Left ventricle myocardium (tissue), 1 donor: ENCODE measurements around a stretch of chr6.

DNA sequence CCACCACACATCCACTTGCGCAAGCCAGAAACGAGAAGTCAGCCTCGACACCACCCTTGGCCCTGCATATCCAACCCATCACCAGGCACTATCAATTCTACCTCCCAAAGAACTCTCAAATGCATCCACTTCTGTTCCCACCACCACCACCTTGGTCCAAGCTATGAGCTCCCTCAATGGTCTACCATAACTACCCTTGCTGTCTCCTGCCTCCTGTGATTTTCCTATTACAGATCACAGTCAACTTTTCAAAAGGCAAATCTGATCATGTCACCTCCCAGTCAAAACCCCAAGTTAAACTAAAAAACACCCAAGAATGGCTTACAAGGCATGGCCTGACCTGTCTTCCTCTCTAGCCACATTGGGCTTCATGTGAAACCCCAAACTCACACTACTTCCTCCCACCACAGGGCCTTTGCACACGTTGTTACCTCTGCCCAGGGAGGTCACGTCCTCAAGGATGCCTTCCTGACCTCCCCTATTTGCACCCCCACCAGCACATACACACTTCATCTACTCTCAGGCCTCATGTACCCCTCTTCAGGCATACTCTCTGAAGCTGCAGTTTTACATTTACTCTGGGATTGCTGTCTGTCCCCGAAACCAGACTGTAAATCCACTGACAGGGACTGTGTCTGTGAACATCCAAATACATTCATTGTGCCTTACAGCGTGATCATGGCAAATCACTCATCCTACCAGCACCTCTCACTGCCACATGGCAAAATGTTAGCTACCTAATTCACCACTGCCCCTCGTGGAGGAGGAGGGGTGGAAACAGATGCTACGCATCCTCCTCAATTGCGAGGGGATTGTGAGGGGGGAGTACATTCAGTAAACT is 6.2 kb downstream of the EZR start:
- PRO-cap = no peak

DNA sequence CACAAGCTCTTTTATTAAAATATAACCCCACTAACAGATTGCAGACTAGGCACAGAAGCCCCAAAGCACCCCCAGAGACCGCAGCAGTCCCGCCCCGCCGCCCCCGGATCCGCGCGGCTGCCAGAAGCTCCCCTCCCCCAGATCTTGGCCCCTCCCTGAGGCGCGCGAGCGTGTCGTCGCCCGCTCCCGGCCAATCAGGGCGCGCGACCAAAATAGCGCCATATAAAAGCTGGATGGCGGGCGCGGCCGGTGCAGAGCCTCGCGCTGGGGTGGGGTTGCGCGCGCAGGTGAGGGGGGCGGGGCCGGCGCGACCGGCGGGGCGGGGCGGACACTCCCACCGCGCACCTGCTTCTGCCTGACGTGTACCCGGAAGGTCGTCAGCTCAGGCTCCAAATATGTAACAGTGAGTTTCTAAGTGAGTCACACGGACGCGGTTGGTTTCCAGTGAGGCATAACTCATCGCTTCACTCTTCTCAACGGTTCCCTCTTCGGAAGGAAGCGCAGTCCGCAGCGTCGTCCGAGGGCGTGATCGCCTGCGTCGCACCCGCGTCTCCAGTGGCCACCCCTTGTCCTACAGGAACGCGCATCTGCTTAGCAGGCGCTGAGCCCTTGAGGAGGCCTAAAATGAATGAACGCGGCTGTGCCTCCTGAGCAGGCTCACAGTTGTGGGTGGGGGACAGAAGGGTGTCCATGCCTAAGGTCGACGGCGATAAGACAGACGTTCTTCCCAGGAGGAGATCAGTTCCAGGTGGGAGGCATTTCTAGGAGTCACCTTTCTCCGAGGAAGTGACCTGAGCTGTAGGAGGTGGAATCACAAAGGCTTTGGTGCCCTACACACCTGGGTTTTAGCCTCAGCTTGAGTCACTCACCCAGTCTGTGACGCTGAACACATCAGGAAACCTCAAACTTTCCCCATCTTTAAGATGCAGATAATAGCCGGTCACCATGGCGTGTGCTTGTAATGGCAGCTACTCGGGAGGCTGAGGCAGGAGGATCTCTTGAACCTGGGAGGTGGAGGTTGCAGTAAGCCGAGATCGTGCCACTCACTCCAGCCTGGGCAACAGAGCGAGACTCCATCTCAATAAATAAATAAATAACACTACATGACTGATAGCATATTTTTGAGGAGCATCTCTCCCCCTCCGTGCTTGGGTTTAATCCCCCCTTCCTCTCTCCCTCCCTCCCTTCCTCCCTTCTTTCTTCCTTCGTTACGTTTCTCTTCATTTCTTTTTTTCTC is 50.8 kb upstream of the EZR start:
- PRO-cap = bidirectional peak, plus-strand start at position 423 of the sequence, minus-strand start at position 119 of the sequence

DNA sequence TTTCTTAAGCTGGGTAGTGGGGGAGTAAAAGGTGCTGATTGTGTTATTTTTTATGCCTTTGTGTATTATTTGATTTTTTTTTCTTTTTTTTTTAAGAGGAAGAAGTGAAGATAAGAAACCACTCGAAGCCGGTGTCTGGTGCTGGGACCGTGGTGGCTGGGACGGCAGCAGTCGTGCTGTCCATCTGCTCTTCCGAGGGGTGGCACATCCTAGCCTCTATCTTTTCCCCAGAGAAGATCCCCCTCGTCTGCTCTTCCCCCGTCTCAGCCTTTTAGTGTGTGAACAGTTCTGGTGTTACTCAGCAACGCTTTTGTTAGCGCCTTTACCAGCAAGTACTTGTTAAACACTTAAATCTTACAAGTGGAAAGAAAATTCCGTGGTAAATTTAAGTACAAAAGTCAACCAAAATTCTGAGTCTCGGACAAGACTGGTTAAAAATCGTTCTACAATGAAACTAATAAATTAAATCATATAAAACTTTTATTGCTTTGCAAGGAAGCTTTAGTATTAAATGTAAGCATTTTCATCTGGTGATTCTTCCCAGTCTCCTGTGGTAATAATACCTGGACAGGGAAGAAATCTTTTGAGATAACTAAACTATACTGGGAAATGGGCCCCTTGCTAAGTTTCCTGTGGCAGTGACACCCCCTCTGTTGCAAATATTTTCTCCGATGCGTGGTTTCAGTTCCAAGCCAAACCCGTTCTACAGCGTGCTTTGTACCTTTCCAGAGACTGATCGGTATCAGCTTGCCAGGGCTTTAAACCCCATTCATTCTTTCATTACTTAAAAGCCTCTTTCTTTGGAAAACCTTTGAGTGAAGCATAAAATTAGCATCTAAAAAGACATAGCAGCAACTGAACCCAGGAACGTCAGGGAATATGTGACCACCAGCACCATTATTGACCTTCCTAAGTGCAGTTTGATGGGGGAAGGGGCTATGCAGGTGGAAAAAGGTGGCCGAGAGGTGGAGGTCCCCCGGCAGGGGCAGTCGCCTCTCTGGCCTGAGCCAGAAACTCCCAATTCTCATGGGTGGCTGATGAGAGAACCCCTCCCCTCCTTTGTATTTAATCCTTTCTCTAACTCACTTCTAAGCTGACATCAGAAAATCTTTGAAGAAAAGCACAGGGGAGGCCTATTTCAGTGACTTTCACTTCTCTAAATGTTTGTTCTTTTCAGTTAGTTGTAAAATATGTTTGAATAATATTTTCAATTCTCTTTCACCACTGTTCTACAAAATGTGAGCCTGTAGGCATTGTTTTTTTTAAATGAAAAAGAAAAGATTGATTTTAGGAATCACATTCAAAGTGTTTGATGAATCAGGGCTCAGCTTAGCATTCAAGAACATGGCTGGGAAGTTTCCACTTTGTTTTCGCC is 89.6 kb downstream of the RSPH3 start:
- PRO-cap = no peak

DNA sequence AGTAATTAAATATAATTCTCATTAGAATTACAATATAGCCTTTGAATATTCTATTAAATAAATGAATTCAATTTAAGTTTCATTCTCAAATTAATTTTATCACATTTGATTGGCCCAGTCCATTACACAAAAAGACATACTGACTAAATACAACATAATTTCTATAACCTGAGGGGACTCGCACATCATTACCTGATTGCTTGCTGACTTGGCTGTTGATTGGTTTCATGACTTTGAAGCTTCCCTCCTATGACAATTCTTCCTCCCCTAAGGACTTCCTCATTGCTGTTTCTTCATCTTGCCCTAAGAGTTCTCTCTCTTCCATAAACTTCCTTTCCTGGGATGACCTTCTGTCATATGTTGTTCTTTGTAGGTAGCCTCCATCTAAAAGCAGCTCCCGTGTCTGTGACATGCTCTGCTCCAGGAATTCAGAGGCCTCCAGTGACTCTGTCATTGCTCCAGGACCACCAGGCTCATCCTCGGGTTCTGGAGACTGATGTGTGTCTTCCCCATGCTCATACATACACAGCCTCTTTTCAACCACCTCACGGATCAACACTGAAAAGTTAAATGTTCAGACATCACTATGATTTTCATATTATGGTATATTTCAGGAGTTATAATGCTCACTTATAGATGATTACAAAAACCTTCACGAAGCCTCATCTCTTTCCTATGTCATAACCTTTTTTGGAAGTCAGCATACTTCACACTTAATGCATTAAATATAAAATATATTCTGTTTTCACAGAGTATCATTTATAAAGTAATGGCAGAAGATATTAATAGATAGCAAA is 22.5 kb downstream of the RSPH3 start:
- PRO-cap = no peak

DNA sequence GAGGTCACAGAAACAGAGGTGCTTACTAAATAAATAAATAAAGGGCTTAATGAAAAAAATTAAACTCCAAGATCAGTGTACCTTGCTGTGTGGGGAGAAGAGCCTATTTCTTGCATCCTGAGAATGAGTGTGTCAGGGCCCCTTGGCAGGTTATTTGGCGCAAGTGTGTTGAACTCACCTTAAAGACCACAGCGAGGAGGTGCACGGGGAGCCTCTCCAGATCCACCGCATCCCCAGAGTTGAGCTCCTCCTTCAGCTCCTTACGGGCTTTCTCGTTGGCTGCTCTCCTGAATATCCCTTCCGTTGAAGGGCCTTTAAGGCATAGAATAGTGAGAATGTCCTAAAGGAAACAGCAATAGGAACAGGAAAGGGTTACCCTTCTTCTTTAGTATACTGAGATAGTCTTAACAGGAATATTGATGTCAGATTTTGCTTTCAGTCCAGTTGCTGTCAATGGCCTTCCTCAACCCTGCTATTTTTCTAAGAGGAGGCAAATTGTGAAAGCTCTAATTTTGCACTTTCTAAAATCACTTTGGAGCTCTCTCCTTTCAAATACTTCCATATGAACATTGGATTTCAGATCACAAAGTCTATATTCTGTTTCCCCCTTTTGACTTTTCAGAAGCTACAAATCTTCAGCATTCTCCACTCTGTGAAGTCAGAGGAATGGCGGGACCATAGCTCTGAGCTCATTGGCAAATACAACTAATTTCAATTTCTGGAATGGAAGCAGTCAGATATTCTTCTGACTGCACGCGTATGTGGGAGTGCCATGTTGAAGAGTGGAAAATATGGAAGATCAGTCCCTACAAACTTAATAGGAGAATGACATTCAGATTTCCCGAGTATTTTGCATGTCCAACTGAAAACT is 3.4 kb downstream of the TAGAP start:
- PRO-cap = no peak

DNA sequence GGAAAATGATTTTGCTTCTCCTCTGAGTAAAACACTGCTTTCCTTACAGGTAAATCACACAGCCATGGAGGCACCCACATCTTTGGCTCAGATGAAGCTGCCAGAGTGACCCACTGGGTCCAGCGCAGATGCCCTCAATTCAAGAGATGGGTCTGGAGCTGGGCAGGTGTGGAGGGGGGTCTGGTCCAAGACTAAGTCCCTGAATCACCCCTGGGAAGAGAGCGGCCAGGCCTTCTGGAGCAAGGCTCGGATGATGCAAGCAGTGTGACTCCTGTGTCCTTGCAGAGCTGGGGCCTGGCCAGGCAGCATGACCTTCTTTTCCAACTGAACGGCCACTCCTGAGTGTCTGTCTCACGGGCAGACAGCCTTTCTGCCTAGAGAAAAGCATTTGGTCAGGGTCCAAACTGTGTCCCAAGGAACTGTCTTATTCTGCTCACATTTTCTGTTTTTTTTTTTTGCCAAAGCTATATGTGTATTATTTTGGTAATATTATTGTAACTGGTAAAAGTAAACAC is 42.6 kb upstream of the FNDC1 start:
- PRO-cap = bidirectional peak, plus-strand start at position 335 of the sequence, minus-strand start at position 236 of the sequence

- PRO-cap = no peak
Measured at GRCh38 chr6:159677248-159677701, 15.8 kb downstream of the SOD2 start.

GRCh38 chr6:159715927-159716764 is 11.2 kb upstream of the WTAP start:
- PRO-cap = no peak

DNA sequence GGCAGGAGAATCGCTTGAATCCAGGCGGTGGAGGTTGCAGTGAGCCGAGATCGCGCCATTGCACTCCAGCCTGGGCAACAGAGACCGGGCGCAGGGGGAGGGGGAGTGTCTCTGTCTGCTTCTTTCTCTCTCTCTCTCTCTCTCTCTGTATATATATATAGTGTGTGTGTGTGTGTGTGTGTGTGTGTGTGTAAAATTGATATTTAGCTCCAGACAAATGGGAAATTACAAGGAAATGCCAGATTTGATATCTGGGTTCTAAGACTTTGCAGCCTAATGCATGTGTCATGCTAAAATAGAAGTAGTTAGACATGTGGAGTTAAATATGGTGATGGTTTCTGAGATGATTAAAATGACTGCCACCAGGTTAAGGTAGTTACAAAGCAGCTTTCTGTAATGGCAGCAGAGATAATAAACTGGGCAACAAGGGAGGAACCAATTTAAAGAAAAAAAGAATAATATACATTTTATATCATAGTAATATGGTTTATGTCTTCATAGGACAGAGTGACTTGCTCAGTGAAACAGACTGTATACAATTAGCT is 5.5 kb downstream of the WTAP start:
- PRO-cap = no peak

DNA sequence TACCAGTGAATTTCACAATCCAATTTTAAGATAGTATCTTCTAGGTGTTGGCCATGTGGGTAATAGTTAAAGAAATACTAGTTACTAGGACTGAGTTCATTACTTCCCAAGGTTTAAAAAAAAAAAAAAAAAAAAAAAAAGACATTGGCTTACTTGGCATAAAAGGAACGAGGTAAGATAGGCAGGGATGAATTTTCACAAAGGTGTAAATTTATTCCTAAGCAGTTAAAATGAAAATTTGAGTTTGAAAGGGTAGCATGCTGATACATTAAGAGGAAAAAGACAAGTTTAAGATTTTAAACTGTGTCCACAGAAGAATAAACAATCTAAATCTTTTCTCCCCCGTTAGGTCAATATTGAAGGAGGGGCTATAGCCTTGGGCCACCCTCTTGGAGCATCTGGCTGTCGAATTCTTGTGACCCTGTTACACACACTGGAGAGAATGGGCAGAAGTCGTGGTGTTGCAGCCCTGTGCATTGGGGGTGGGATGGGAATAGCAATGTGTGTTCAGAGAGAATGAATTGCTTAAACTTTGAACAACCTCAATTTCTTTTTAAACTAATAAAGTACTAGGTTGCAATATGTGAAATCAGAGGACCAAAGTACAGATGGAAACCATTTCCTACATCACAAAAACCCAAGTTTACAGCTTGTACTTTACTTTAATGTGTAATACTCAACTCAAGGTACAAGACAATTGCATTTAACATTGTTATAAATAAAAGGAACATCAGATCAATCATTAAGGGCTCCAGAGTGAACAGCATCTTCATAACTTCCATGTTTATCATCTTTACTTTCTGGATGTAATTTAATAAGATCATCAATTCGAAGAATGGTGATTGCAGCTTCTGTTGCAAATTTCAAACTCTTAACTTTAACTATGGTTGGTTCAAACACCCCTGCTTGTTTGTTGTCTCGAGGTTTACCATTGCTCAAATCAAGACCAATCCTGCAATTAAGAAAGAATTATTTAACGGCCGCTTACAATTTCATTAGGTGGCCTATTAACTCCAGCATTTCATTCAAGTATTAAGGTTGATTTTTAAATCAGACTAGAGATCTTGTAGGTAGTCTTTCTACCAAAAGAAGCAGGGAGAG is 10.7 kb downstream of the TCP1 start:
- PRO-cap = no peak

GRCh38 chr6:159978460-159979164 is 9.7 kb downstream of the IGF2R start:
- PRO-cap = no peak

DNA sequence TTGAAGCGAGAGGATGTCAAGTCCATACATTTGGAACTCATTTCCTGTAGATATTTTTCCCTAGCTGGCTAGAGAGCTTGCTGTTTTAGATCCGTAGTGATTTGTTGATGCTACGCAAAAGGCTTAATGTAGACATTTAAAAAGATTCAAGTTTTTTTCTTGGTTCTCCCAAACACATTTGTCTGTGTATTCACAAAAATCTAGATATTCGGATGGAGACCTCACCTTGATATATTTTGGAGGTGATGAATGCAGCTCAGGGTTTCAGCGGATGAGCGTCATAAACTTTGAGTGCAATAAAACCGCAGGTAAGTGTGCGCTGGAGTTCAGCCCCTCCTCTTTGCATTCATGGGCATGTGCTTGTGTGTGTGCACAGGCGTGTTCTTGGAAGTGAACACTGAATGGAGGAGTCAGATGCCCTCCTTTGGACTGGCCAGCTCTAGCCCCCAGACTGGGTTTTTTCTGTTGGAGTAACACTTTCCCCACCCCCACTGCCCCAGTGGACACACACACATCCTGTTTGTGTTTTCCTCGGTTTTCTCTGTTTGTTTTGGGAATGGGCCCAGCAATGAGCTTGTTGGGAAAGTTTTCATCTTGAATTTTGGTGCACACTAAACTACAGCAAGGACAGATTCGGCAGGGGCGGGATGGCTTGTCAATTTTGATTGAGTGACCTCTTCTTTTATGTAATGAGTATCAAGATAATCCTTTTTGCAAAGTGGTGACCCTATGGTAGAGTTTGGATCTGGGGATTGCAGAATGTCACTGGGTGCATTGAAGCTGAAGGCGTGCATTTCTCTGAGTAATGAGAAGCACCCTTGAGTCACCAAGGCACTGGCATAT is 65.6 kb downstream of the IGF2R start:
- PRO-cap = no peak

DNA sequence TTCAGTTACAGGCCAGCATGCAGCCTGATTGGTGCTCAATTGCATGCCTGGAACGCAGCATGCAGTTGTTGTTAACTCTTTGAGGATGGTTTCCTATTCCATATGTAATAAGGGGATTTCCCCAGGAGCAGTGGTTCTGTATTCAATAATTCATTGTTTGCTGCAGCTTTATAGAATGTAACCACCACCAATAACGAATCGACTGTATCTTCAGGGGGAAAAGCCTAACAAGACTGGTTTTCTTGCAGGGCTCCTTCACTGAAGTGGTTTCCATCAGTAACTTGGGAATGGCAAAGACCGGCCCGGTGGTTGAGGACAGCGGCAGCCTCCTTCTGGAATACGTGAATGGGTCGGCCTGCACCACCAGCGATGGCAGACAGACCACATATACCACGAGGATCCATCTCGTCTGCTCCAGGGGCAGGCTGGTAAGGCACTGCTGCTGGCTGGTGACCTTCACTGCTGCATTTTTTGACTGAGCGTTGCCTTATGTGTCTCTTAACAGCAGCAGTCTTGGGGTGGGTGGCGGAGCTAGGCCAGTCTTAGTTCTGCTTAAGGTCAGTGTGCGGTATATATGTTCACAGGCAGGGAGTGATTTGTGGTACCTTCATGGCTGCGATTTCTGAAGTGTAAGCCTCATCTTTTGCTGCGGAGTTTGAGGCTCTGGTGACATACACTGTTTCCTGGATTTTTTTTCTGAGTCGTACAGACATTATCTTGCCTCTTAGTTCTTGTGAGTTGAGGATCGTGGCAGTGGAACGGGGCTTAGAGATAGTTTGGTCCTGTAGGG is 71.2 kb upstream of the SLC22A1 start:
- PRO-cap = no peak

- PRO-cap = no peak
Measured at GRCh38 chr6:160096341-160096884, 25.2 kb upstream of the SLC22A1 start.

DNA sequence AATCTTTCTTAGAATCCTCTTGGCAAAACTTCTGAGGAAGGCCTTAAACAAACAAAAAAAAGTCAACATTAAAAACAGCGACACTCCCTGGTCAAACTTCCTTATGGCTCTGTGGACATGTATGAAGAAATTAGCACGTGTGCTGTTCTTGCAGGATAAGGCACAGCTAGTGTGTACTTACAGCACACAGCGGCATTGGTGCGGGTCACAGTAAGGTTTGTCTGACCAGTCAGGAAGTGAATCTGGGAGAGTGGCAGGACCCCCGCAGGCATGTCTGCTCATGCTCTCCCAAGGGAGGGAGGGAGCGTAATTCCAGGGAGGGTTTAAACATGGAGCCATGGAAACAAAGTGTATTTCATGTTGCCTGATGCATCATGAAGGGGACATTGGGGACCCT is 38.9 kb downstream of the SLC22A1 start:
- PRO-cap = no peak

GRCh38 chr6:160354821-160355365 is 6.7 kb downstream of the SLC22A3 start:
- PRO-cap = no peak

GRCh38 chr6:160445617-160446206 is 97.5 kb downstream of the SLC22A3 start:
- PRO-cap = no peak

- PRO-cap = no peak
Measured at GRCh38 chr6:160447743-160448507, 99.7 kb downstream of the SLC22A3 start.

GRCh38 chr6:161070338-161071254 is 79.0 kb downstream of the MAP3K4 start:
- PRO-cap = no peak

DNA sequence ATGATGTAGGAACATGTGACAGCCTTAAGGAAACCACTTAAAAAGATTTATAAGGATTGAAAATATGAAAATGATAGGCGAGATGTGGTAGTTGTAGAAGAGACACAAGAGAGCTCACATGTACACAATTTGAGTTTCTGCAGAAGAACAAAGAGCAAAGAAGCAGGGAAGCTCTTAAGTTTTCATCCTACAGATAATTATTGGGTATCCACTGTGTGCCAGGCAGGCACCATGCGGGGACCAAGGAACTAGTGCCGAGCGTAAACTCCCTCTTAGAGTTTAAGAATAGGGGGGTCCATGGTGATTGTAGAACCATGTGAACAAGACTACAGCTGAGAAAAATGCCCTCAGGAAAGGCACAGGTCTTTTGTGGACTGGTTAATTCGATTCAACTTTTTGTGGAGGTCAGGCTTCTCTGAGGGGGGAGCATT is 85.0 kb downstream of the MAP3K4 start:
- PRO-cap = no peak